Tongue (tissue), 2 donors: ENCODE results near the gene DEFB123.

GRCh38 chr20:25338869-25339600, 51.6 kb downstream of the ABHD12 start:
- RAMPAGE, long total RNA, result no peak

- RAMPAGE, long total RNA, result no peak
Observed at GRCh38 chr20:25360873-25361418, 29.7 kb downstream of the ABHD12 start.

DNA sequence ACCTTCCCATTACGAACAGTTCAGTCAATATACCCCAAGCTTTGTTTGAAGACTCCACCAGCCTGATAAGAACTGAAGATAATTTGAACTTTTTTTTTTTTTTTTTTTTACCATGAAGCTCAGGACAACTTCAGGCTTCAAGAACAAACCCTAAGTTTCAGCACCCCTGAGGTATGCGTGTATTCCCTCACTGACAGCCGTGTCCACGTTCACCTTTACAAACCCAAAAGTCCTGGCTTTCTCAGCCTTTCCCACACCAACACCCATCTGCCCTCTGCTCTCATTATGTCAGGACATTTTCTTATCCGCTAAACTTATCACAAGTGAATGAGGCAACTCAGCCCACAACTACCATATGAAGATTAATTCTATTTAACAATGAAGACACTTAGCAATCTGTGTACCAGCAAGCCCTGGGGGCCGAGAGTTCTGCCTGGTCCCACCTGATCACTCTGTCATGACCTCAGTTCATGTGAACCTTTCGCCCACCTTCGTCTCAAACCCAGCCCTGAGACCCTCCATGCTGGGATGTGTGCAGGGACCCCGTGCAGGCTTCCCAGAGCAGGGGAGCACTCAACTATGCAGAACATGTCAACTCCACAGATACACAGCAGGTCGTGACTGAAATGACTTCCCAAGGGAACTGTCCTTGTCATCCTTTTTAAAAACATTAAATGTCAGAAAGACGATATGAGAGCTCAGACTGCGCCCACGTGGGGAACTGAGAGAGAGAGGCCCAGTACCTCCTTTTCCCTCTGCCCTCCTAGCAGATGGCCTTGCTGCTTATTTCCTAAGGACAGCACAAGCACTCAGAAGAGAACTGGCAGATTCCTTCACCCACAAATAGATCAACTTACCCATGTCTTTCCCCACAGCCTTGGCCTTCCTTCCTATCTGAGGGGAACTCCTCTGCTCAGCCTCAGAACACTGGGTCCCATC, 11.8 kb downstream of the ABHD12 start:
- RAMPAGE, long total RNA, result no peak

DNA sequence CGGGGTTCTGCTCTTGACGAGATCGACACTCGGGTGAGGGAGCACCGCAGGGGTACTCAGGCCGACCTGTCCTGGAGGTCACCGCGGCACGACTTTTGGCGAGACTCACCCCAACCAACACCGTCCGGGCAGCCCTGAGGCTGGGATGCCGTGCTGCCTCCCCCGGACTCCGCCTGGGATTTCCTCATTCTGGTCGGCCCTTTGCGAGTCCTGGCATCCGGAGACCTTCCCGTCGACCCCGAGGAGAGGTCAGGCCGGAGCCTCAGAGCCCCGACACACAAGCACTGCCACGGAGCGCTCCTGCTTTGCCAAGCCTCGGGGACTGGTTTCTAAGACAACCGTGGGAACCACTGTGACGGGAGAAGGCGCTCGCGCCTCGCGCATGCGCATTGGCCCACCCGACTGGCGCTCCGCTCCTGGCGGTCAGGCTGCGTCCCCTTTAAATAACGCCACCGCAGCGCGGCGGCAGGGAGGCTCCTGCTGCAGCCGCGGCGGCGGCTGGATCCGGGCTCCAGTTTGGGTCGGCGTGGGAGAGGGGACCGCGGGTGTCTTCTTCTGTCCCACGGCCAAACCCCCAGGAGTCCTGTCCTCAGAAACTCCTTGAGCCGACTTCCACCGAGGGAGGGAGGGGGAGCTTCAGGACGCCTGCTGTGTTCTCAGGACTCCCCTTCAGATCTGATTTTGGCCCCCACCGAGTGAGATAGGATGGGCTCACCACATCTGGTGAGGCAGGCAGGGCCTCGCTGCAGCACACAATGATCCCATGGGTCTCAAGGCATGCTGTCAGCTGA, 166.5 kb upstream of the ZNF337 start:
- RAMPAGE, long total RNA, result no peak

GRCh38 chr20:26252830-26253138, 556.1 kb upstream of the ZNF337 start:
- RAMPAGE, long total RNA, result no peak

GRCh38 chr20:29079777-29080676, 2177.4 kb upstream of the DEFB115 start:
- RAMPAGE, long total RNA, result no peak

DNA sequence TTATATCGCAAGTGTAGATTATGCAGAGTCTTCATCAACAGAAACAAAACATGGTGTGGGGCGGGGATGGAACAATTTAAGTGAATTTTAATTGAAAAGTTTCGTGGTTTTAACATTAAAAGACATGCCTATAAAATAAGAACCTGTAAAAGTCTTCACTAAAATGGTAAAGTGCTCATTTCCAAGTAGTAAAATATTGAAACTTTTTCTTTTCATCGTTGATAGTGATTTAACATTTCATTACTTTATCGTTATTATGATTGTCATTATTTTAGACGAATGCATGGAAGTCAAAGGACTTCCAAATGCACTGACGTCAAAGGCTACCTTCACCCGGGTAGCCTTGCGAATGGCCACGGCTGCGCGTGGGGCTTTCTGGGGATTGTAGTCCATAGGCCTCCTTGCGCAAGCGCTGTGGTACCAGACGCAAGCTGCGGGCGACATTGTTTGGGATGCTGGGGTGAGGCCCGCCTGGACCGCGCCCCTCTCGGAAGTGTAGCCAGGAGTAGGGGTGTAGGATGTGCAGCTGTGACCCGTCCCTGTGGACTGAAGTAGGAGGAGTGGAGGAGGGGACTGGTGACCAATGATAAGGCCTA, 720.2 kb upstream of the DEFB115 start:
- RAMPAGE, long total RNA, result no peak

DNA sequence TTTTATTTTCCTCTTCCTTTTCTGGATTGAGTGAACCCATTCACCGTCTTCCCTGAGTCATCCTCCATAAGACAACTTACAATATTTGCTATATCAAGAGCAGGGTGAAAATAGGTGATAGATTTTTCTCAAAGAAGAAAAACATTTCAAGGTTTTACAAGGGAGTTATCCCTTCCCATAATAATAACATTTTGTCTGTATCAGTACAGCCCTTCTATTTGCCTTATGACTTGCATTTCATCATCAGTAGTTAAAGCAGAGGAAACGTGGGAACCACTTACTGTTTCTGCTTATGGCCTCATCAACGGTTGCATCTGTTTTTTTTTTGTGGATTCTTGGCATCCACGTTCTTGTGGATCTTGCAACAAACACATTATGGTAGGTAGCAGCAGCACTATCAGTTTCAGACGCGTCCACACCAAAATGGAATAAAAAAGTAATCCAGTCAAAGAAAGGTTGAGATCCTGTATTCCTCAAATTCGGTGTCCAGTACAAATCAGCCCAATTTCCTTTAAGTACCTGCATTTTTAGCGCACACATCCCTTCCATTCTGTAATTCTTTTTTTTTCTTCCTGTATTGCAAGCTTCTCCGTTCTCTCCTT, 678.3 kb upstream of the DEFB115 start:
- RAMPAGE, long total RNA, result no peak

DNA sequence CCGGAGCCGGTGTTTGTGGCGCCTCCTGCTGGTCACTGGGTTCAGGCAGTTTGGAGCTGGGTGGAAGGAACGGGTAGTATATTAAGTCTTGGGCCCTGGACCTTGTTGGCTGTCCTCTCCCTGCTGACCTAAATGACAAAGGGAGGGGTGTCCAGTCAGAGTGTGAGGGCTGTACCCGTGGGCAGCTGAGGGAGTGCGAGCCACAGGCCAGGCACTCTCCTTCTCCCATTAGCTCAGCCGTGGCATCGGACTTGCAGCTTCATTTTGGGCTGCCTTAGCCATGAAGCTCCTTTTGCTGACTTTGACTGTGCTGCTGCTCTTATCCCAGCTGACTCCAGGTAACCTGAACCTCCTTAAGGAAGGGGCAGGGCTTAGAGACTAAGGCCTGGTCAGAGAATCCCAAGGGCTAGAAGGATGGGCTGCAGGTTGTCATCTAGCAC, at the start of gene DEFB123:
DEFB123 (plus strand) TSS at position 214 of the 440 bp plus-strand sequence.
- RAMPAGE, long total RNA, result no peak

DNA sequence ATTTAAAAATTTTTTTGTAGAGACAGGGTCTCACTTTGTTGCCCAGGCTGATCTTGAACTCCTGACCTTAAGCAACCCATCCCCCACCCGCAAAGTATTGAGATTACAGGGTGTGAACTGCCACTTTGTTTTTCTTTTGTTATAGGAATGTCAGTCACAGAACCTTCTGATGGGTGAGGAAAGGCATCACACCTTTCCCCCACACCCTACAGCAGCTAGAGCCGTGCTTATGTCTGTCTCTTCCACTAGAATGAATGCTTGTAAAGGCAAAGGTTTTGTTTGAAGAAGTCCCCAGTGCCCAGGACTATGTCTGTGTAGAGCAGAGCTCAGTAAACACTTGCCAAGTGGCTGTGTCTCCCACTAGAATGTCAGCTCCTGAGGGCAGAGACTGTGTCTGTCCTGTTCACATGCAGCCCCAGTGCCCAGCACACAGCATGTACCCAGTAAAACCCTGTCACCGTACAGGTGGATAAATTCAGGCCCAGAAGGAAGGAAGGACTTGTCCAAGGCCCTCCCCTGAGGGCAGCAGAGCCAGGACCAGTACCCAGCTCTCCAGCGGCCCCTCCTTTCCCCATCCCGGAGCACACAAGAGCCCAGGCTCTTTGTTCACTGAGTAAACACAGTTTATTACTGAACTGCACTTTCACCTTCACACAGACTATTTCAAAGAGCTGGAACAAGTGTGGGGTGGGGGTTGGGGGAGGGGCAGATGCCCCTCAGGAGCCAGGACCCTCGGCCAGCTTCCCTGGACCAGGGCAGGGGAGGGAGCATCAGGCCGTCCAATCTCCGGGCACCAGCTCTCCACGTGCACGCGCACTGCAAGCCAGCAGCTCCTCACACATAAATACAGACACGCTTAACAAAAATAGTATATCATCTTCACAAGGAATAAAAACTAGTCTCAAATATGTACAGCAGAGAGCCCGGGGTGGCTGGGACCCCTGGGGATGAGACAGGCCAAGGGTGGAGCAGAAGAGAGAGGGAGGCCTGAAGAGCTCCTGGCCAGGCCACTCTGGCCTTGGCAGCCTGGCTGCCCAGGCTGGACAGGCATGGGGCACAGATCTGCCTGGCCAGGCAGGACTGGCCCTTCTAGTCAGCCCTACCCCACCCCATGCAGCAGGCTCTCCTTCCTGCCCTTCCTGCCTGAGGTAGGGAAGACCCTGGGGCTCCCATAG, 26.5 kb downstream of the COX4I2 start:
- RAMPAGE, long total RNA, result no peak

DNA sequence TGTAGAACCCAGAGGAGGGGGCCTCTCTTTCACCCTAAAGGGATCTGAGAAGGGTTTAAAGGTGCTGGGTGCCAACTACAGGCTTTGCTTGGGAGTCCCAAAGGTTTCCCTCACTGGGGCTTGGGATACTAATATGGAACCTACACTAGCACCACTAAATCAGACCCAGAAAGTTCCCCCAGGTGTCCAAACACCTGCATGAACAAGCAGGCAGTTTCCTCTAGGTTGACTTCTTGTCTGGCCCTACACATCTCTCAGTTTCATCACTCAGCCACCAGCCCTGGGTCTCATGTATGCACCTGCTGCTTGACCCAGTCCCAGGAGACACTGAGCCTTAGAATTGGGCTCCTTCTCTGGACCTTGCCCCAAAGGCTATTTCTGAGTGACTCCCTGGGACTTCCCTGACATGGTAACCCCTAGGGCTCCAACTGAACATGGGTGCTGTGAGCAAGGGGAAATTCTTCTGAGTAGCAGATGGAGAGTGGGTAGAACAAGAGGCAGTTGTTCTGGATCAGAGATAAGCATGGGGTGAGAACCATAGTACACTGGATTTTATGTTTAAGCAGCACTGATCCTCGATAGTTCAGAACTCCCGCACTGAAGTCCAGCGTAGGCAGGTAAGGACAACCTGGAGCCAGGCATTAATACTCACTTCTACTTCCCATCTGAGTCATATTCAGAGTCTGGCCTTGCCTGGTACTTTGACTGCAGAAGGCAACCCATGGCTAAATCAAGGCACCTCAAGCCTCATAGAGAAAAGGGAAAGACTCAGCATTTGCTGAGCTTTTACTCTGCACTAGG, 16.8 kb downstream of the BCL2L1 start:
- RAMPAGE, long total RNA, result no peak

DNA sequence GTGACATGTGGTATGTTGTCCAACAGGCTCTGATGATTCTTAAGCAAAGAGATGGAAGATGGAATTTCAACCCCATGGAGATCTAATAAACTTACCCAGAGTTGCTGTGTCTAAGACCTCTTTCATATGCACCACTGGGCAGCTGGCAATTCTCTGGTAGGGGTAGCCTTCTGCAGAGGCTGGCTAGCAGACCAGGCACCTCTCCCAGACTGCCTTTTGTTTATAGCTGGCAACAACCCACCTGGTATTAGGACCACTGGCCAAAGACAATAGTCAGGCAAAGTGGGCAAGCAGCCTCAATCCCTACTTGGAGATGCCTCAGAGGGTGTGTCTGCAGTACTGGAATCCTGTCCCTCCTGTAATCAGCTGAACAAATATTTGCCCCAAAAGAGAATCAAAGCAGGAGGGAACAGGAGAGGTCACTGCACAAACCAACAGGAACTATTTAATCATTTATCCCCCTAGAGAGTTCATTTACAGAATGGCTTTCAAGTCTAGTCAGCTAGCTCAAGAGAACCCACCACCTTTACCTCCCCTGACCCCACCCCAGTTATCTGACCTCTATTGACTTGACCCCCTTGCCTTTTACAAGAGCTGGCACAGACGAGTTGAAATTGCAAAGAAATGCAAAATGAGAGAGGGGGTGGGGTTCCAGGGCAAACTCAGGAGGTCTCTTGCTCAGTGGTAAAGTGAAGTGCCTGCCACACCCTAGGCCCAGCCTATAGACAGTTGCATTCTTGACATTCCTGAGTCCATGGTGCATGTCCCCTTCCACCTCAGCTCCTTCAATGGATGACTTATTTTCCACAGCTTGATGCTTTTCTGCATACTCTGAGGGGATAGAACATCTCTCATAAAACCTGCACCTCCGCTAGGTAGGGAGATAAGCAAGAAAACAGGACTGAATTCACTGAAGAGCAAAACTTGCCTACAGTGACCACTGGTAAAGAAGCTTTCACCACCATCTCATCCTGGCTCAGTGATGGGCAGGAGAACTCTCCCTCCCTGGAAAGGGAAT, 2.8 kb downstream of the BCL2L1 start:
- RAMPAGE, long total RNA, result no peak

GRCh38 chr20:31720606-31720837, 2.1 kb downstream of the BCL2L1 start:
- RAMPAGE, long total RNA, result no peak

- RAMPAGE, long total RNA, result no peak
Observed at GRCh38 chr20:31723171-31723402, 419 bp upstream of the BCL2L1 start.

- RAMPAGE, long total RNA, result no peak
Observed at GRCh38 chr20:31747518-31747966, 8.5 kb downstream of the TPX2 start.

GRCh38 chr20:31808247-31808875, 10.8 kb upstream of the MYLK2 start:
- RAMPAGE, long total RNA, result no peak

DNA sequence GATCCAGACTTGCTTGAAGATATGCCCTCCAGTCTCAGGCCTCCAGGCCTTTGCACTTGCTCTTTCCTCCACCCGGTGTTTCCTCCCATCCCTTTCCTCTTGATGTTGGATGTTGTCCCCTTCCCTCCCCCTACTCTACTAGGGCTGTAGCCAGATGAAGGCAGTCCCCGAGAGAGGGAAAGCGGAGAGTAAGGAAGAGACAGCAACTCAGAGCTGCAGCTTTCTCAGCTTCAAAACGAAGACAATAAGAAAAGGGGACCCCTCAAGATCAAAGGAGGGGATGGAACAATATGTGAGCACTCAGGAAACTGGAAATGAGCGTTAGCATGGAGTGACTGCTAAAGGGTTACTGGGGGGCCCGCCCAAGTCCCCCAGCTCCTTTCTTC, 592 bp upstream of the XKR7 start:
- RAMPAGE, long total RNA, result no peak

- RAMPAGE, long total RNA, result no peak
Observed at GRCh38 chr20:32168400-32168876, 39.1 kb downstream of the PLAGL2 start.

- RAMPAGE, long total RNA, result no peak
Observed at GRCh38 chr20:32355093-32355871, 2.8 kb upstream of the ASXL1 start.

- RAMPAGE, long total RNA, result no peak
Observed at GRCh38 chr20:32364480-32365237, 6.5 kb downstream of the ASXL1 start.